GM19239 (cell line): Measurements from ENCODE around the gene RMC1.

GRCh38 chr18:22471408-22472250 lies 53.9 kb upstream of the CTAGE1 start:
- RRBS: no CpG with 5 or more reads among the region's 11 CpGs

DNA sequence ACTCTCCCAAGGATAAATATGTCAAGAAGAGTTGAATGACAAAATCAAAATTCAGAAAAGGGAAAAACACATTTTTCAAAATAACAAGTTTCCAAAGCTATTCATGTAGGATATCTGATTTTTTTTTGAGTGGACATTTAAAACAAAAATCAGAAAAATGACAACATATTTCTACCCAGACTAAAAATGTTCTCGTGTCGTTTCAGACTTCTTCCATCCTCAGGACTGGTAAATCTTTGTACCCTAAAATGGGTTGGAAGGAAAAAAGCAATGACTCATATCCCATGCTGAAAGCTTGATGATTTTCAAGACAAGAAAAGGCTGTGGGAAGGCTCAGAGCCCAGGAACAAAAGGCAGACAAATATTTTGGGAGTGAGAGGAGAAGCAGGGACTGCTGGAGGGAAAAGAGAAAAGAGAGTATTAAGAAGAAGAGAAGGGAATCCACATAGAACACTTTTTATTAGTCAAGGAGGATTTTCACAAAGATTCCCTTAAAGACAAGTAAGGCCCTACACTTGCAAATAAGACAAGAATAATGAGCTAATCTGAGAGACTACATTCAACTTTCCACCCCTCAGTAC lies 77.0 kb upstream of the CTAGE1 start:
- RRBS: no CpG with 5 or more reads among the region's 2 CpGs

DNA sequence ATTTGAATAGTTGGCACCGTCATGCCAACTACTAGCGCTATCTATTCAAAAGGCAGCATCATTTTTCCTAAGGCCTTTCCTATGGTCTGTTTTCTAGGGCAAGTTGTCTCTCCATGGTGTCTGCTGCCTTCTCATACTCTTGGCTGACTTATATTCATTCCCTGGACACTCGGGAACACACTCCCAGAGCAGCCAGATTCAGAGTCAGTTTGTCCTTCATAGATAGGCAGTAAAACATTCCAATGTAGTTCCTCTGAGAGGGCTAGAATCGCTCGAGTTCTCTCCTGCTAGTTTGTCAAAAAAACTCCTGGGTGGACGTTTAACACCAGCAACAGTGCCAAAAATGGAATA lies 129.2 kb upstream of the CTAGE1 start:
- RRBS: no CpG with 5 or more reads among the region's 6 CpGs

DNA sequence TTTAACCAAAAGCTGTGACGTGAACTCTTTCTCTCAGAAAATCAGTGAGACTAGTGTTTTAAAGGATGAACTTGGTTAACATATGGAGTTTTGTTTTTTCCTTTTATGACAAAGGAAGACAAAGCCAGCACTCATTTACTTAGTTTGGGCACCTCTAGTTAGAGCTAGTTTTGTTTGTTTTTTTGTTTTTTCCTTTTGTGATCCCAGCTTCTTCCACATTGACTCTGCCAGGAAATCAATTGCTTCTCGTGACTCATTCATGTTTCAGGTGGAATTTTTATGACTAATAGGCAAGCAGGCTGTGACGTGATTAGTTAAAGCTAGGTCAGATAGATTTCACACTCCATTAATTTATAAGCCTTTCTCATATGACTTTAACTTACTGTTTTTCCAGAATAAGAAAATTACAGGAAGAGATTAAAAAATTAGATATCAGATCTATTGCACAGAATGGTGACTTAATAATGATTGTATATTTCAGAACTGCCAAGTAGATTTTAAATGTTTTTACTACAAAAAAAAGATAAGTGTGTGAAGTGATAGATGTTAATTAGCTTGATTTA lies 45.3 kb downstream of the RBBP8 start:
- RRBS: no CpG with 5 or more reads among the region's 3 CpGs

GRCh38 chr18:23099454-23100060 lies 35.7 kb upstream of the CABLES1 start:
- RRBS: no CpG with 5 or more reads among the region's 7 CpGs

DNA sequence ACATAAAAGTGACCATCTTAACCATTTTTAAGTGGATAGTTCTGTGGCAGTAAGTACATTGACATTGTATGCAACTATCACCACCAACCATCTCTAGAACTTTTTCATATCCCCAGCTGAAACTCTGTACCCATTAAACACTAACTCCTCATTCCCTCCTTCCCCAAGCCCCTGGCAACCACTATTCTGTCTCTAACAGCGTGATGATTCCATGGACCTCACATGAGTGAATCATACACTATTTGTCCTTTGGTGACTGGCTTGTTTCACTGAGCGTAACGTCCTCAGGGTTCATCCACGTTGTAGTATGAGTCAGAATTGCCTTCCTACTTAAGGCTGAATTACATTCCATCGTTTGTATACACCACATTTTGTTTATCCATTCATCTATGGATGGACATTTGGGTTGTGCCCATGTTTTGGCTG lies 19.7 kb upstream of the CABLES1 start:
- RRBS: no CpG with 5 or more reads among the region's 5 CpGs

DNA sequence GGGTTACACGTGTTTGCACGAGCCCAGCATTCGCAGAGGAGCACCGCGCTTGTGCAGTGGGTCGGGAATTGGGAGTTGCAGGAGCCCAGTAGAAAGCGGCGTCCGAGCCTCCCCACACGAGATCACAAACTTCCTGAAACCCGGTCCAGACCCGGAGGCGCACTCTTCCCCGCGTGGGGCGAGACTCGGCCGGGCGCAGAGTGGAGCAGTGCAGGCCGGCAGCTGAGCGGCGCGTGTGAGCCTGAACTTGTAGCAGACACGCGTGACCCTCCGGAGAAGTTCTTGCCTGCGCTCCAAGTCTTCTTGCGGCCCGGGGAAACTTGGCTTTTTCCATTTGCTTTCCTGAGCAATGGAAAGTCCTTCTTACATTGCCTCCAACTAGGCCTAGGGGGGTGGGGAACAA lies 1.5 kb downstream of the CABLES1 start:
- RRBS: 8% methylated on average over 17 of the region's 29 CpGs

- RRBS: no CpG with 5 or more reads among the region's 5 CpGs
Measured at GRCh38 chr18:23234479-23234992, 99.3 kb downstream of the CABLES1 start.

- RRBS: no CpG with 5 or more reads among the region's 9 CpGs
Measured at GRCh38 chr18:23276366-23277096, 141.2 kb downstream of the CABLES1 start.

DNA sequence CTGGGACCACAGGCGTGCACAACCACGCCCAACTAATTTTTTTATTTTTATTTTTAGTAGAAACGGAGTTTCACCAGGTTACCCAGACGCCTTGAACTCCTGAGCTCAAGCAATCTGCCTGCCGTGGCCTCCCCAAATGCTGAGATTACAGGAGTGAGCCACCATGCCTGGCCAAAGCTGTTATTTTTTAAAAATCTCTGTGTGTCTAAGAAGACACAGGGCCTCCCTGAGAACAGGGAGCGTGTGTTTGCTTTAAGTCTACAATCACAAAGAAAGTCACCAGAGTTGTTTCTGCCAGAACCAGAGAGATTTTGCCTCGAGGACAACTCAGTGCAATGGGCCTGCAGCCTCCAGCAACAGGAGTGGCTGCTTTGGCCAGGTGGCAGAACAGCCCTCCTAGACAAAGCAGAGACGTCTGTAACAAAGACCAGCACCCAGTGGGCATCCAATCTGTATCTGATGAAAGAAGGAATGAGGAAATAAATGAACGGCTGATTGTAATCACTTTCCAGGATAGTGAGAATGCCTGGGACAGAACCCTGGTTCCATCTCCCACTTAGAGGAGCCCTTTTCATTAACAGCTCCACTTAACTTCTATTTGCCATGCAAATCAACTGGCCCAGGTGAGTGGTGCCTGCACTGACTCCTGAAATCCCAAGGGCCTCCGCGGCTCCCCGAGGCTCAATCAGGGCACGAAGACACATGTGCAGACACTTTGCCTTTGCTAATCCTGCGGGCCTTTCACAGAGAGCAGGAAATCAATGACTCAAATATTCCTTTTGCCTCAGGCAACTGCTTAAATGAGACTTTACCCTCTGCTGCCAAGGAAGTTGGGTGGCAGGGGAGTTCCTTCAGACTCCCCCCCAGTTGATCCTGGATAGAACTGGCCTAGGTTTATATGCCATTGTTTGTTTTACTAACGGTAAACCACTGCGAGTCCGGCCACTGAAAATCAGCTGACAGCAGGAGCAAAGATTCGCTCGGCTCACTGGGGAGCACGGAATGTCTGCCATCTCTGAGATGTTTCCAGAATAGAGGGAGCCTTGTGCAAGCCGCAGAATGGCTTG lies 146.5 kb downstream of the CABLES1 start:
- RRBS: no CpG with 5 or more reads among the region's 21 CpGs

GRCh38 chr18:23452657-23452958 lies 479 bp upstream of the RIOK3 start:
- RRBS: no CpG with 5 or more reads among the region's 7 CpGs

- RRBS: no CpG with 5 or more reads among the region's 3 CpGs
Measured at GRCh38 chr18:23460891-23461547, 7.9 kb downstream of the RIOK3 start.

GRCh38 chr18:23468426-23468882 lies 15.4 kb downstream of the RIOK3 start:
- RRBS: no CpG with 5 or more reads among the region's 4 CpGs

DNA sequence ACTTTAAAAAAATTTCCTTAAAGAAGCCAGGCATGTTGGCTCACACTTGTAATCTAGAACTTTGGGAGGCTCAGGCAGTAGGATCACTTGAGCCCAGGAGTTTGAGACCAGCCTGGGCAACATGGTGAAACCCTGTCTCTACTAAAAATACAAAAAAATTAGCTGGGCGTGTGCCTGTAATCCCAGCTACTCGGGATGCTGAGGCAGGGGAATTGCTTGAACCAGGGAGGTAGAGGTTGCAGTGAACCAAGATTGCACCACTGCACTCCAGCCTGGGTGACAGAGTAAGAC lies 22.0 kb downstream of the RIOK3 start:
- RRBS: no CpG with 5 or more reads among the region's 2 CpGs

- RRBS: no CpG with 5 or more reads among the region's 7 CpGs
Measured at GRCh38 chr18:23480642-23481019, 22.7 kb upstream of the RMC1 start.

DNA sequence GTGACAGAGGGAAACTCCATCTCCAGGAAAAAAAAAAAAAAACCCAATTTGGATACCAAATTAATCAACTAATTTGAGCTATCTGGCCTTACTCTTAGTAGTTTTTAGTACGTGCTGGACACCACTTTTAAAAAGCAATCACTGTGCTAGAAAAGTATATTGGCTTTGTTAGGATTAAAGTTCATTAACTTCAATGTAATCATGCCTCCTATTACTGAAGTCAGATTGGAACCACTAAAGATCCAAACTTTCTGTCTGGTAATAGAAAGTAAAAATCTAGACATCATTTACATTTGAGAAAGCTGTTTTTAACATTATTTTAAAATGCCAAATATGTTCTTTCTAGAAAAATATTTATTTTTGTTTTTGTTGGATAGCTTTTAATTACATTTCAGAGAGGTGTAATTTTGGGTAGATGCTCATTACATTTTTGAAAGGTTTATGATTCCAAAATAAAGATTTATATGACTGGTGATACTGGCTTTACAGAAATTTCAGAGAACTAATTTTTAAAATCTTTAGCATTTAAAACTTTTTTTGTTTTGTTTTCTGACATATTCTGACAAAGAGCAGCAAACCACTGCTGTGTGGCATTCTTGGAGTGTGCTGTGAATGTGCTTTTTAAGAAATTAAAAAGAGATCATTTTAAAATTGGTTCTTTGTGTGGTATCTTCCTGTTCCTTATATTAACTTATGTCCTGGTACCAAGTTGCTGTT lies 20.7 kb upstream of the RMC1 start:
- RRBS: no CpG with 5 or more reads among the region's 1 CpG

DNA sequence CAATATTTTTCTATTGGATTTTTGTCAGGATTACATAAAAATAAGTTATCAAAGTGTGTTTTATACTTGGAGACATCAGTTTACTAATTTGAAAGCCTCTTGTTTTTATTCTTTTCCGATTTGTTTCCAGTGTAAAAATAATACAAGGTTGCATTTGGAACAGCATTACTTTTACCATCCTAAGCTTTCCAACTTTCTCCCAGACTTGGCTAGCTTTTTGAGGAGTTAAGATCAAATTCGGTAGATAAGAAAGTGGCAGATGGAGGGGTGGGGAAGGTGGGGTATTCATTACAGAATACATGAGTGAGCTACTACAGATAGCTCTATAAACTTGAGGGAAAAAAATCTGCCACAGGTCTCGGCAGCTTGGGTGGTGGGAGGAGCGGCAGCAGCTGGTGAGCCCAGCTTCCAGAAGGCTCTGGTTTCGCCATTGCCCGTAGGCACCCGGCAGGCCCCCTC lies 18.8 kb upstream of the RMC1 start:
- RRBS: no CpG with 5 or more reads among the region's 7 CpGs

DNA sequence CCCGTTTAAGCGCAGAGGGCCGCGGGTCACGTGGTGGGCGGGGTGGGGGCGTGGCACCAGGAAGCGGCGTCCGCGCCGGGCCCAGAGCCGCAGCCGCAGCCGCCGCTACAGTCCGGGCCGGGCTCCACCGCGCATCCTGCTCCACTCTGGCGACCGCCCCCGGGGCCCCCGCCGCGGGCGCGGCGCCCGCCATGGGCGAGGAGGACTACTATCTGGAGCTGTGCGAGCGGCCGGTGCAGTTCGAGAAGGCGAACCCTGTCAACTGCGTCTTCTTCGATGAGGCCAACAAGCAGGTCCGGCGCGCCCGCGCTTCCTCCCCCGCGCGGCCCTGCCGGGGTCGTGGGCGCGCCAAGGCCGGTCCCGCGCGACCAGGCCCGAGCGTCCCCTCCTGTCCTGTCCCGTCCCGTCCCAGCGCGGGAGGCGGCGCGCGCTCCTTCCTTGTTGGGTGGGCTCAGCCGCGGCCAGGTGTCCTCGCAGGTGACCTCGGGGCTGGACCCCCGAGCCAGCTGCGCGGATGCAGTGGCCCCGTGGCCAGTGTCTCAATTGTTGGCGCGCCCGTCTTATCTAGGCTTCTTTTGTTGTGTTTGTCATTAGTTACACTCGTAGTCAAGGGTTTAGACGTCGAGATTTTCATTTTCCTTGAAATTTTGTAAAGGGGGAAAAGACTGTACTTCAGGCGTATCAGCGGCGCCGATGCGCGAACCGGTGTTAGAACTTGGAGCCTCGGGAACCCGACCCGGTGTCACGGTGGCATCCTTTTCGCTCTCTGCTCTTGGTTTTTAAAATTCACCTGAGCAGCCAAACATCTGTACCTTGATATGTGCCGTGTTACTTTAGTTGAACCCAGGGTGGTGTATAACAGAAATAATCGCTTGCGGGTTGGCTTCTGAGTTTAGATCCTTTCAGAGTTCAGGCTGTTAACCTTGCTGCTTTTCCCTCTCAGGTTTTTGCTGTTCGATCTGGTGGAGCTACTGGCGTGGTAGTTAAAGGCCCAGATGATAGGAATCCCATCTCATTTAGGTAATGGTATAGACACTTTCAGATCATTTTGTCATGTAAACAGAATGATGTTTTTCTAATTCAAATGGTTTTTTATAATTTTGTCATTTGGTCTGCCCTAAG lies at the start of gene RMC1:
Gene RMC1, plus strand, starts transcription at position 84 of the 1,122 bp plus-strand sequence.
- RRBS: 1% methylated on average over 40 of the region's 95 CpGs

DNA sequence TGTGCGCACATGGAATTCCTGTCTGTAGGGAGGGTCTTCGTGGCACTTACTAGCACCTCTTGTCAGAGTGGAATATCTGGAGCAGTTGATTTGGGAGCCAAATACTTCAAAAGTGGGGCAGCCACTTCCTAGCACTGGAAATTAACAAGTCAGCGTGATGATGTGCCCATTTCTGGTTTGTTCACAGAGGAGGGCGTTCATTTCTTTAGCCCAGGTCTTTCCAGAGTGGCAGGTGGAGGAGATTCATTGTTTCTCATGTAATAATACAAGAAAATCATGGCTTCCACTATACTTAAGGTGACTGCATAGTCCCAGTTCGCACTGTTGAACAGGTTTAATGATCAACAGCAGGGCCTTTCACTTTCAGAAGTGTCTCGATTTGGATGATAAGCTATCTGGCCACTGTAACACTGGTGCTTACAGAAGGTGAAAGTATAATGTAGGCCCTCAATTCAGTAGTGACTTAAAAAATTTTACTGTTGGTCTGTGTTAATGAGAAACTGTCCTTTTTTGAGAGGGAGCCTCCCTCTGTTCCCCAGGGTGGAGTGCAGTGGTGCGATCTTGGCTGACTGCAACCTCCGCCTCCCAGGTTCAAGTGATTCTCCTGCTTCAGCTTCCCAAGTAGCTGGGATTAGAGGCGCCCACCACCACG lies 1.4 kb downstream of the RMC1 start:
- RRBS: no CpG with 5 or more reads among the region's 10 CpGs

GRCh38 chr18:23612350-23612916 lies 26.1 kb upstream of the NPC1 start:
- RRBS: no CpG with 5 or more reads among the region's 8 CpGs